Right common carotid artery plus branches (tissue), 1 donor: ENCODE results near the gene TET1.

DNA sequence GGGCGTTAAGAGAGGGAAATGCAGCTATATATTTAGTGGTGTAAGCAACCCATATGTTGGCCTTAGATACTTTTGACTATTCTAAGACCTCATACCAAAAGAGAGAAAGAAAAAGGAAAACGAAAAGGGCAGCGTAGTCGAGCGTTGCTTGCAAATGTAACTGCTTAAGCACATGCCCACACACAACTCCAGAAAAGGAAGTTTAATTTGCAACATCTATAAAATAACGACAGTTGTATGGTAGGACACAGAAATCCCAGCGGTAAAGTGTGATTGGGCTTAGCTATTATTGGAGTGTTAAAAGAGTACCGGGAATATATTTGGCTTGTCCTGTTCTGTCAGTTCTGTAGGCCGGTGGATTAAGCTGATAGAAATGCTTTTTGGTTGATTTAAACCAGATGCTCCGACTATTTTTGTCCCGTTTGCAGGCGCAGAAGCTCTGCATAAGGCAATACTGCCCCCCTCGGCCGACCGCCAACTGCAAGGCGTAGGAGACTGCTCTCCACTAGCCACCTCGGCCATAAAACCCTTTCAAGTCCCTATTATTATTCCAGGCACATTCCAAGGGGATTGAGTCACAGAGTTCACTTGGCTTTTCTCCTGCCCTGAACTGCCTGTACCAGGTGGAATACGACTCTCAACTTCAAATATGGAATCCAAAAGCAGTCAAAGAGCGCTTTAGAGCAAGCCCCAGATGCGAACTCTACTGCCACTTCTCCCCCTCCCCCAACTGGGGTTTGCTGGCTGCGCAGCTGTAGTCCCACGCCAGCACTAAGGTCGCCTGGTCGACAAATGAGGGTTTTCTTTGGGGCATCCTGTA is 108.1 kb downstream of the REEP3 start:
- PRO-cap = bidirectional peak, plus-strand start at position 474 of the sequence, minus-strand start at position 158 of the sequence; bidirectional peak, plus-strand start at position 646 of the sequence, minus-strand start at position 516 of the sequence

DNA sequence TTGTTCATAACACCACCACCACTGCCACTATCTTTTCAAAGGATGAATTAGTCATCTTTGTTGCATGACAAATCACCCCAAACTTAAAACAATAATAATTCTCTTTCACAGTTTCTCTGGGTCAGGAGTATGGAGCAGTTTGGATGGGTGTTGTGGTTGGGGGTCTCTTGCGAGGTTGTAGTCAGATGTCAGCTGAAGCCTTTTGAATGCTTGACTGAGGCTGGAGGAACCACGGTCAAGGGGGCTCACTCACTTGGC is 123.6 kb downstream of the REEP3 start:
- PRO-cap = no peak

GRCh38 chr10:63670179-63670765 is 149.1 kb downstream of the REEP3 start:
- PRO-cap = bidirectional peak, plus-strand start at chr10:63670534, minus-strand start at chr10:63670408

DNA sequence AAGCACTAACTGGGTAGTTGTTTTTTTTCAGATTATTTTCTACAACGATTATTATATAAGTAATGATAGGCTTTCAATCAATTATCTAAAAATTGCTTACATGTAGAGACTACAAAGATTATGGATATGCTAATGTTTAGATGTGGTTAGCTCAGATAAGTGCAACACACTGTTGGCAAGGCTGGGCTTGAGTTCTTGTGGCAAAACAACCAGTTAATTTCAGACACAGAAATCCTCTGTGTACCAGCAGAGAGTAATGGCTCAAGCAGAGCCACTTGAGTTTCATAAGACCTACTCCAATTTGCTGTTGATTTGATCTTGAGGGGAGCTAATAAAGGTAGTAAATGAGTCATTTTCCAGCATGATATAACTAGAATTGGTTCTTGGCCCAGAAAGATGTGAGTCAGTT is 185.9 kb downstream of the REEP3 start:
- PRO-cap = unidirectional peak, minus-strand start at position 306 of the sequence

DNA sequence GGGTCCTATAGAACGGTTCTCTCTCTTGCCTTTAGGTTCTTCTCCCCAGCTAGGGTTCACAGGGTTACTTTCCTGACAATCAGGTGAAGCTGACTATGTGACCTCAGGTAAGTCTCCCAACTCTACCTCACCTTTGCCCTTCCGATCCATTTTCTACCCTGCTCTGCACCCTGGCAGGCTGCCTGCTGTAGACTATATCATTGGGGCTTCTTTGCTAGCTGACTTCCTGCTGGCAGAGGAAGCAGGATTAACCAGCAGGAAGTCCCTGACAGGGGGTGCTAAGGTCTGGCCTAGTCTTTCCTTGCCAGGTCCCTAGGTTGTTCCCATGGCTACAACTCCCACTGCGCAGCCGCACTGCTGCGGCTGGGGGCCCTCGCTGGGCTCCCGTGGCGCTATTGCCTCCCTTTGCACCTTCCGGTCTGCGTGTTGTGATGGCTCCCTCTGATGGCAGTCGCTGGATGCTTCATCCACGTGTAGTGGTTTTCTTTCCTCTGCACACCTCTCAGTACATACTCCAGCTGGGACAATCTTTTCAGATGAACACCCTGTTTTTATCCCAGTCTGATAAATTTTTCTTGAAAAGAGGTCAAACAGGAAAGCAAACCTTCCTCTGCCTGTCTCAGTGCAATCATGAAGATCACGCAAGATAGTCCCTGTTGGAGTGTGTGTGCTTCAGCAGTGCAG is 365.9 kb downstream of the REEP3 start:
- PRO-cap = no peak

DNA sequence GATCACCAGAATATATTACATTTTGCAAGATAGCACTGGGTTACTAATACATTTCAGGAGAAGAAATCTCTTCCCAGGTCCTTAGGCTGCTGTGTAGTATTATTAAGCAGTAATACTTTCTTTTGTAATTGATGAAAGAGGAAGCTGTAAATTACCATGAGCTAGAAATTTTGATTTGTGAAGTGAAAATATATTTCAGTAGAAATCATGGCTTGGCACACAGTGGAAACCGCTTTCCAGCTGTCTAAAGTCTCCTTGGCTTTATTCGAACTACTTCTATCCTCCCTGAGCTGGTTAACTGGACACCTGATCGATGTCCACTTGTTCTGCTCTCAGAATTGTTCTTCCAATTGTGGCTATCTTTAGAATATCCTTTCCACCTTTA is 556.8 kb upstream of the LRRTM3 start:
- PRO-cap = no peak

GRCh38 chr10:66538378-66538650 is 387.5 kb upstream of the LRRTM3 start:
- PRO-cap = no peak

DNA sequence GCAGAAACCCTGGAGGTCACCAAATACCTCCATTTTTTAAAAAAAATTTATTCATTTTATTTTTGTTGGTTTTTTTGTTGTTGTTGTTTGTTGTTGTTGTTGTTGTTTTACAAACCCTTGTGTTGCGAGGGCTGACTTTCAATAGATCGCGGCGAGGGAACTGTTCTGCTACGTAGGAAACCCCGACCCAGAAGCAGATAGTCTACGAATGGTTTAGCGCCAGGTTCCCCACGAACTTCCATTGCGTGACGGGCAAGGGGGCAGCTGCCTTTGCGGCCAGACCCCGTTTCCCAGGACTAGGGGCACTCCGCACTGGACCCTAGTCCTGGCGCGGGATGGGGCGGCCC is 119.5 kb downstream of the LRRTM3 start:
- PRO-cap = no peak

DNA sequence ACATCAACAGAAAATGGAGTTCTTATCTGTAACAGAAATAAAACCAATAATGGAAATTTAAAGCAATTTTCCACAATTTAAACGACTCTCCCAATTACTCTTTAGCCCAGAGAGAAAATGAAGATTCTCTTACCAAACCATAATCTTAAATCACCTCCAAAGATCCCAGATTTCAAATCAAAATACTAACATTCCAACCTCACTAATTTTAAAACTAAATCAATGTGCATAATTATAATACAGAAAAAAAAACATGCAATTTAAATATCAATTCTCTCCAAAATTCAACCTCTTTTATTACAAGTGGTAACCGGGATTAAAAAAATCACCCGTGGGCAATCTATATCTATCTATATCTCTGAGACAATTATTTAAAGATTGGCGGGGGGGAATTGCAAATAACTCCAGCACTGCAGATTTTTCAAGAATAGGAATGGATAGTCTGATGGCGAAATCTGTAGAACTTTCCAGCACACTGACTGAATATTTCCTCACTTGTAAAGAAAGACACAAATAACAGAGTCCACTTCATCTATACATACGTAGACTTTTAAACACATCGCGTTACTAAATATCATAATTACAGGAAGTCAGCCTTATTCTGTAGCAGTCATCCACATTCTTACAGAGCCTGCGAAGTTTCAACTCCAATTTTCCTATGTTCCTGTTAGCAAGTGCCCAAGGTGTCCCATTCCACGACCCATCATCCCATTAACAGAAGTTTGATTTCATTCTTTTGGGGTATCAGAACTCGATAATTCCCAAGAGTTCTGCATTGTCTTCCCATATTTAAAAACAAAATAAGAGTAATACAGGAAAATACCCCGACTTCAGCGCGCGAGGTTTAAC is 1.2 kb downstream of the HERC4 start:
- PRO-cap = unidirectional peak, plus-strand start at position 597 of the sequence

- PRO-cap = no peak
Measured at GRCh38 chr10:68112100-68112570, 2.8 kb downstream of the MYPN start.

GRCh38 chr10:68559735-68560935 is at the start of gene TET1:
TET1 (plus strand) TSS chr10:68560337.
- PRO-cap = unidirectional peak, plus-strand start at chr10:68560344

DNA sequence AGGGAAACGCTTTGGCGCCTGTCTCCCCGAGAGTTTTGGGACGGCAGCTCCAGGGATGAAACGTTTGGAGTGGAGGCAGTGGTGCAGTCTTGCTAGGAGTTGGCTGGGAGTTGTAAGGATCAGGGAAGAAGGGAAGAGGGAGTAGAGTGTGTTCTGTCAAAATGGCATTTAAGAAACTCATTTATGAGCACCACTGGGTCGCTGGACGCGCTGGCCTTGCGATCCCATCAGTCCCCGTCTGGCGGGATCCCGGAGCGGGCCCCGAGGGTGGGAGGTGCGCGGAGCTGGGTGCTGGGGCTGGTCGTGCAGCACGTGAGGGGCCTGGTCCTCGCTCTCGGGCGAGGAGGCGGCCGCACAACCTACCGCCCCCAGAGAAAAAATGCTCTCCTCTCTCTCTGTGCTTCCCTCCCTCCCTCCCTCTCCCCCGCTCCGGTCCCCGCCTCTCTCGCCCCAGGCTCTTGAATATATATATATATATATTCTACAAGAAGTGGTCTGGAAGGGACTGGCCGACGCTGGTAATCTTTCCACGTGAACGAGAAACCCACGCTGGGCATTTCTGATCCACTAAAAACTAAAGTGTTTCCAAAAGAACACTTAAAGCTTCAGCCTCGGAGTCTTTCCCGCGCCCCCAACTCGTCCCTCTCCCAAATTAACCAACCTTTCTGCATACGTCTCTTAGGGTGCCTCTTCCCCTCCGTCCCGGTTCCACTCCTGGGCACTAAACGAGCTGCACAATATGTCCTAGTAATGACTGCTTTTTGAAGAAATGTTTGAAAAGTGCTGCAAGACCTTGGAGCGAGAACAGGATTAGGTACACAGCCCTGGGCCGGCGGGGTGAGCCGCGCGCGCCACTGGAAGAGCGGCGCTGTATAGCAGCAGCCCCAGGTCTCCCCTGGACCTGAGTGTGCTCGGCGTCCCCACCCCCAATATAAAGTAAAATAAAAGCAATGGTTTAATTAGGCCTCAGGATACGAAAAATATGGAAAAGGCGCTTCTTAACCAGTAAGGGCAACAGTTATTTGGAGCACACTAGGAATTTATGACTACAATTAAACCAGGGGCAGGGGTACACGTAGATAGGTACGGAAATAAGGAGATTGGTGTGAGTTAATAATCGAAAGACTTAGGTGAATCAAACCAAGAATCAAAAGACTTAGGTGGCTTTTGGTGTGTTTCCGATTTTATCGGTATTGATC is 1.5 kb downstream of the TET1 start:
- PRO-cap = bidirectional peak, plus-strand start at position 324 of the sequence, minus-strand start at position 240 of the sequence; bidirectional peak, plus-strand start at position 817 of the sequence, minus-strand start at position 723 of the sequence

- PRO-cap = no peak
Measured at GRCh38 chr10:69048967-69049166, 39.0 kb upstream of the SRGN start.

- PRO-cap = bidirectional peak, plus-strand start at chr10:69065823, minus-strand start at chr10:69065809
Measured at GRCh38 chr10:69065395-69066306, 22.3 kb upstream of the SRGN start.

DNA sequence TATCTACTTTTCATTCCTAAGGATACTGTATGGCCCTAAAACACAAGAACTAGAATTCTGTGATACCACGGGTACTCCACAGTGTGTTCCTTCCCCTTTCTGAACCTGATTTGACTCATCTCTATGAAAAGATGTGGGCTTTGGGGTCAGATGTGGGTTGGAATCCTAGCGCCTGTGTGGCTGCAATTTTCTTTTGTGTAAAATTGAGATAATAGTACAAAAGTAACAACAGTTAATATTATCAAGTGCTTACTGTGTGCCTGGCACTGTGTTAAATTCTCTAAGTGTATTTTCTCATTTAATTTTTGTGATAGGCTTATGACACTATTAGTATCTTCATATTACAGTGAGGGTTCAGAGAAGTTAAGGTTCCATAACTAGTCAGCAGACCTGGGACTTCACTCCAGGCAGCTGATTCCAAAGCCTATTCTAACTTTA is 8.2 kb downstream of the SRGN start:
- PRO-cap = no peak

DNA sequence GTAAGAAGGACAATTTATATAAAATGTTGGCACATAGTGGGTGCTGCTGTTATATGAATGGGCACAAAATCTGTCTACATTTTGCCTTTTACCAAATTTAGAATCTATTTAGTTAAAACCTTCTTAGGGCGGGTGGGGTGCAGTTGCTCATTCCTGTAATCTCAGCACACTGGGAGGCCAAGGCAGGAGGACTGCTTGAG is 8.6 kb downstream of the SRGN start:
- PRO-cap = no peak

DNA sequence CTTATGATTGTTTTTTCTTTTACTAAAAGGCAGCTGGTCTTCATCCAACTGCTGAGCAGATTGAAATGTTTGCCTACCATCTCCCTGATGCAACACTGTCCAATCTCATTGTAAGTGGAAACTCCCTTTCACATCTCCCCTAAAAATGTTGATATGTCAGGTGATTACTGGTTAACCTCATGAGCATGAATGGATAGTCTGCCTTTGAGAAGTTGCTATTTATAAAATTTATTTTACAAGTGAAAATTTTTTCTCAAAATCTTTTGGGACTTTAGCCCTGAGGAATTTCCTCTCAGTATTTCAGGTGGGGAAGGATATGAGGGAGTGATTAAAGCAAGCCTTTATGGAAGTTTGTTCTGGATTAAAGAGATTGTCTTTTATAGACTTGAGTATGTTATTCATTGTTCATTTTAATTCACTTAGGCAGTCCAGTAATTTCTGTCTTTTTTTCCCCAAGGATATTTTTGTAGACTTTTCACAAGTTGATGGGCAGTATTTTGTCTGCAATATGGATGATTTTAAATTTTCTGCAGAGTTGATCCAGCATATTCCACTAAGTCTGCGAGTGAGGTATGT is 17.6 kb upstream of the HKDC1 start:
- PRO-cap = no peak

DNA sequence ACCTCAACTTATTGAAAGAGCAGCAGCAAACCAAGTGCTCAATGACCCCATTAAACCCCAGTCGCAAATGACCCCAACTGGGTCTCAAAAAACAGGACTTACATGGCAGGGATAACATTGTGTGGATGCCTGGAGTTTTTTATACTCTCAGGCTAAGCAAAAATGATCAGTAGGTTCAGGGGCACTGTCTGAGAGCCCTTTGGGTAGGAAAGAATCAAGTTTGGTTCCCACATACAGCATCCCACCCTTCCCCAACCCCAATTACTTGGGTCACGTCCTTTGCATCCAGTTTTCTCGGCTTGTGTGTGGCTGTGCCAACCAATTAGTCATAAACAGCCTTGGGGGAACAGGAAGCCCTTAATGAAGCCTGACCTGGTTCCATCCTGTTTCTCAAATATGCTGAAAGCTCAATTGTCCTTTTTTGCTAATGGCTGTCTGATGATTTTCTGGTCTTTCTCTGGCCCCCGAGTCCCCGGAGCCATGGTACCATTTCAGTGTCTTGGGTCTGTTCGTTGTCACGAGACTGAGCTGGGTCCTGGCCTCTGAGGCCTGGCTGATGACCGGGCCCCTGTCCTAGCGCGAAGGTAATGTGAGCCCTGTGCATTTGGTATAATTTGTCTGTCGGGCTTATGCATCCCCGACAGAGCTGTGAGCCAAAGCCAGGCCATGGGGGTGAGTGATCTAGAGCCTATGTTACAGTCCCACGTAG is 5.1 kb downstream of the HKDC1 start:
- PRO-cap = no peak

GRCh38 chr10:69323773-69324200 is 5.1 kb downstream of the HK1 start:
- PRO-cap = no peak

GRCh38 chr10:69327299-69328534 is 9.1 kb downstream of the HK1 start:
- PRO-cap = bidirectional peak, plus-strand start at chr10:69328246, minus-strand start at chr10:69328115